Renal cortical epithelial cell (primary cell): ENCODE results near the gene UHMK1.

- RRBS: no CpG with 5 or more reads among the region's 6 CpGs
These were observed 1.4 kb downstream of the ARHGAP30 start for GRCh38 chr1:161068031-161068879.

DNA sequence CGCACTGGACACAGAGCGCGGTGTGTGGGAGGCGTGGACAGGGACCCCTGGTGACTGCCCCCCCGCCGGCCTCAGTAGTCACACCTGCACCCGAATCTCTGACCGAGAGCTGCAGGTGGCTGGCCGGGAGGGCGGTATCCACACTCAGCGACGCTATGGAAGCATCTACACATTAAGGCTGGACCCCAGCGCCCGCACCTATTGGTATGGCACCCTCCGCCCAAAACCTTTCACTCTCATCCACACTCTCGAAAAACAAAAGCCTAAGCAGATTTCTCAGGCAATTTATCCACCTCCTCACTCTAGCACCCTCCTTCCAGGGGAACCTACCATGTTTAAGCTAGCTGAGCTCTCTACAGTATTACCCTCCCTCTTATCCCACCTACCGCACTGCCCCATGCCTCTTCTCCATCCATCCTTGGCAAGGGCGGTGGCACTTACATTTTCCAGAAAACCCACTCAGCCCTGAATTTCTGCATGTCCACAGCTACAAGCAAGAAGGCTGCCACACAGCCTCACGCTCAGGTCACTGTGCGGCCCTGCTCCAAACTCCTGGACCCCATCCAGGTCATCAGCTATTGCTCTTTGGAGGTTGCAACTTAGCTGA is 801 bp downstream of the KLHDC9 start:
- RRBS: 5% methylated on average over 4 of the region's 20 CpGs

DNA sequence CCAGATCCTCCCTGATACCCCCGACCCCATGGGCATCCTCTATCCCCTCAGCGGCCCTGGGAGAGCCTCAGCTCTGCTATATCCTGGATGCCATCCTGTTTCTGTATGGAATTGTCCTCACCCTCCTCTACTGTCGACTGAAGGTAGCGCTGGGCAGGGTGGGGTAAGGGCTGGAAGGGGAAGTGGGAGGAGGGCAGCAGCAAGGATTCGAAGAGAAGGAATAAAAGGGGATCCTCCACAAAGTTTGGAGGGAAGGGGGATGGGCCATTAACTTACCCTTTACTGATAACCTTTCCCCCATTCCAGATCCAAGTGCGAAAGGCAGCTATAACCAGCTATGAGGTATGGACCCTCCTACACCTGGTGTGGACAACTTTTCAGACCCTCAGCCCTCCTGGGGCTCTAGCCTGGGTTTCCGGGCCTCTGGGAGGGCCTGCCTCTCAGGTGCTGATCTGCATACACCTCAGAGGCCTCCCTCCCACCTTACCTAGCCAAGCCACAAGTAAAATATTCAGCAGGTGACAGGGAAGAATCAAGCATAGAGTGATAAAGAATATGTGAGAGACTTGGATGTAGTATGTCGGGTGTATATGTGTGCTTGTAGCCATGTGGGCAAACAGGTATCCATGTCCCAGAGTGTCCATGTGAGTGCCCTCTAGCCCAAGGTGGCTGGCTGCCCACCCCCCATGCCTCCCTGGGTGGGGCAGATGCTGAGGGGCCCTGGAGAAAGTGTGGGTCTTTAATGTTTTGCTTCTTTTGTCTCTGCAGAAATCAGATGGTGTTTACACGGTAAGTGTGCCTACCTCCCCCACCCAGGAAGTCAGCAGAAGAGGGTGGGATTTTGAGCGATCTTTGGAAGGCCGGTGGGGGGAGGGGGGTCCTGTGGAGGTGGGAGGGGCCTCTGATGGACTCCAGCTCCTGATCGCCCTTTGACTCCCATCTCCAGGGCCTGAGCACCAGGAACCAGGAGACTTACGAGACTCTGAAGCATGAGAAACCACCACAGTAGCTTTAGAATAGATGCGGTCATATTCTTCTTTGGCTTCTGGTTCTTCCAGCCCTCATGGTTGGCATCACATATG is 3.2 kb downstream of the FCER1G start:
- RRBS: no CpG with 5 or more reads among the region's 14 CpGs

GRCh38 chr1:161315588-161316600 is 1.7 kb downstream of the SDHC start:
- RRBS: no CpG with 5 or more reads among the region's 22 CpGs

DNA sequence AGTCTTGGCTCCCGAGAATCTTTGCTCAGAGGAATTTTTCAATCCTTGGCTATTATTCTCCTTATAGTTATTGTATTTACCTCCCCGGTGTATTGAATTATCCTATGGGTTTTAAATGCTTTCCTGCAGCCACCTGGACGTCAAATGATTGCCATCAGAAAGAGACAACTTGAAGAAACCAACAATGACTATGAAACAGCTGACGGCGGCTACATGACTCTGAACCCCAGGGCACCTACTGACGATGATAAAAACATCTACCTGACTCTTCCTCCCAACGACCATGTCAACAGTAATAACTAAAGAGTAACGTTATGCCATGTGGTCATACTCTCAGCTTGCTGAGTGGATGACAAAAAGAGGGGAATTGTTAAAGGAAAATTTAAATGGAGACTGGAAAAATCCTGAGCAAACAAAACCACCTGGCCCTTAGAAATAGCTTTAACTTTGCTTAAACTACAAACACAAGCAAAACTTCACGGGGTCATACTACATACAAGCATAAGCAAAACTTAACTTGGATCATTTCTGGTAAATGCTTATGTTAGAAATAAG is 6.4 kb upstream of the HSPA6 start:
- RRBS: no CpG with 5 or more reads among the region's 9 CpGs

- RRBS: no CpG with 5 or more reads among the region's 12 CpGs
These were observed 5.7 kb downstream of the HSPA6 start for GRCh38 chr1:161530000-161530468.

DNA sequence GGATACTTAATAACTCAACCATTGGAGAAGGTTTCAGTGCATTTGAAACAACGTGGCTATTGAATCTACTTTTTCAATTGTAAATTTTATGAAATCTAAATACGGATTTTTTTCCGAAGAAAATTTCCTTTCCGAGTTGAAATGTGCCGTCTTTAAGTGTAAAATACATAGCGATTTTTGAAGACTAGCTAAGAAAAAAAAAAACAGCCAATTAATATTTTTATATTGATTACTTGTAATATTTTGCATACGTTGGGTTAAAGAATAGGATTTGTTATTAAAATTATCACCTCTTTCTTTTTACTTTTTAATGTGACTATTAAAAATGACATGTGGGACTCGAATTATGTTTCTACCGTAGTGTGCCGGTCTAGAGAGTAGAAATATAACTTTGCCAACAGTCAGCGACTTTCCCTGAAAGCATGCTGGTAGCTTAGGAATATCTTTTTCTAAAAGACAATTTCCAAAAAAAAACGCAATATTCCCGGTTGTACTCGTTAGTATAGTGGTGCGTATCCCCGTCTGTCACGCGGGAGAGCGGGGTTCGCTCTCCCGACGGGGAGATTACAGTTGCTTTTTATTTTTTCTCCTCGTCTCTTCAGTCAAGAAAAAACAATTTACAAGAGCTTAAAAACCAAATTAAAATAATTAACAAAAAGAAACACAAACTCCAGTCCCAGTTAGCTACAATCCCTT is 7.4 kb downstream of the HSPA6 start:
- RRBS: 86% methylated on average over 1 of the region's 23 CpGs

- RRBS: 9% methylated on average over 11 of the region's 42 CpGs
These were observed 9.6 kb downstream of the FCGR3B start for GRCh38 chr1:161621192-161622025.

DNA sequence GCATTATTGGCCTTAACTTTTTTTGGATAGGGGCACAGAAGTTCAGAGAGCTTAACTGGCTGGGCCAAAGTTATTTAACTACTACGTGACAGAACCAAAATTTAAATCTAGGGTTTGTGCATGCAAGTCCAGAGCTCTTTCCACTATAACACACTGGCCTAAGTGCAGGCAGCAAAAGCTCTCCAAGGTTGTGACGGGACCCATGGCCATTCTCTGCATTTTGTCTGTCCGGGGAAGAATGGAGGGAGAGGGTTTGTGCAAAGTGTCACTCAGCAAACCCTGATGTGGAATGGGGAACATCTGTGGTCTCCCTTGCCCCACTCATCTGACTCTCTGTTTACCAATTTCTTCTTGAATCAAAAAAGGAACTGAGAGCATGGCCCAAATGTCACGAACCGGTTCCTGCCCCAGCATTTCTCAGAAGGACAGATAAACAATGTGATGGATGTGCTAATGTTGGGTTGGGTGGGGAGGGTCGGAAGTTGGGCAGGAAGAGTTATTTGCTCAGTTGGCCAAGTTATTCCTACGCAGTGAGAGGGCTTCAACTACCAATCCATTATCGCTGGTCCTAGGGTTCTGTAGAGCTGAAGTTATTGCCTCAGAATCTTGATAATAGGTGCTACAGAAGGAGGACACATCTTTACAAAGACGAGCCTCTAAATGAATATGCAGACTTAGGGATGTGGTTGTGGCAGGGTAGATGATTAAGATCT is 9.7 kb upstream of the DUSP12 start:
- RRBS: no CpG with 5 or more reads among the region's 9 CpGs

DNA sequence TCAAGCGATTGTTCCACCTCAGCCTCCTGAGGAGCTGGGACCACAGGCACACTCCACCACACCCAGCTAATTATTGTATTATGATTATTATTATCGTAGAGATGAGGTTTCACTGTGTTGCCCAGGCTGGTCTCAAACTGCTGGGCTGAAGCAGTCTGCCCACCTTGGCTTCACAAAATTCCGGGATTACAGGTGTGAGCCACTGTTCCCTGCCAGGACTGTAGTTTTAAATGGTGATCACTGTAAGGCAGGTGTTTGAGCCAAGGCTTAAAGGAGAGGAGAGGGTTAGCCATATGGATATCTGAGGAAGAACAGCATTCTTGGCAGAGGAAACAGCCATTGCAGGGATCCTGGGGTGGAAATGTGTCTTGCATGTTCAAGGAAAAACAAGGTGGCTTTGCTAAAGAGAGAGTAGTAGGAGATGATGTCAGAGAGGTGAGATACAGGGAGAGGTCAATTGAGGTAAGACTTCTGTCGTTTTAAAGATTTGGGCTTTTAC is 73.4 kb downstream of the ATF6 start:
- RRBS: no CpG with 5 or more reads among the region's 4 CpGs

GRCh38 chr1:161934184-161934473 is 89.5 kb downstream of the OLFML2B start:
- RRBS: no CpG with 5 or more reads among the region's 2 CpGs

DNA sequence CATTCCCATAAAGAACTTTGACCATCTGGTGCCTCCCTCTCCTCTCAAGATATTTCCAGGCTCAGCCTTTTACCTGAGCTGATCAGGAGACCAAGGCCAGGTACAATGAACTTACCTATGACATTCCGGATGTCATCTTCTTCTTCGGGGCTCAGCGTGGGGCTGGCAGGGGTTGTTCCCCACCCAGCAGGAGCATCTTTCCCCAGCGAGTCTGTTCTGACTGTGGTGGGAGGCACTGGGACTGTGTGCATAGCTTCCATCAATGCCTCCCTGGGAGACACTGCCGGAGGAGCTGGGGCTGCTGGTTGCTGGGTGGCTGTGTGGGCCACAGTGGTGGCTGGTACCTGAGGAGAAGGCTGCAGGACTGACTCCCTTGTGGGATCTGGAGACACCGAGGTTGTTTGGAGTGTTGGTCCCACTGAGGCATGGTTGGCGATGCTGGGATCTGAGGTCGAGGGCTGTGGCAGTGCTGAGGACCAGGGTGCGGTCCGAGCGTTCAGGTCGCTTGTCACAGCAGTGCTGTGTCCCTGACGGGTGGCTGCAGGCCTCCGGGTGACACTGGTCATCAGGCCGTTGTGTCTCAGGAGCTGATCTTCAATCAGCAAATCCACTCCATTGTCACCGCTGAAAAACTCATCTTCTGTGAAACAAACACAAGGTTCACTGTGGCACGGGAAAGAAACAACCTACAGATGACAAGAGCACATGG is 25.8 kb downstream of the OLFML2B start:
- RRBS: no CpG with 5 or more reads among the region's 17 CpGs

DNA sequence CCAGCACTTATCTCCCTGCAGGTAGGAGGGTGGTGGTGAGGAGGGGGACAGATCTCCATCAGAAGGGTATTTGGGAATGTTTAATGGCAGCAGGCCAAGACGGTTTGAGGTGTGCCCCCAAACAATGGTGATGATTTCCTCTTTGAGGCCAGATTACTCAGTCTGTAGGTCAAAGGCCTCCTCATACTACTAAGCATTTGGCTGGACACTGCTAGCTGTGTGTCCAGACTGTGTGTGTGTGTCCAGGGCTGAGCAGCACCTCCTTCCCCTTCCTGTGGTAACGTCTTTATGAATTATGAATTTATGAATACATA is 19.1 kb downstream of the NOS1AP start:
- RRBS: no CpG with 5 or more reads among the region's 2 CpGs

GRCh38 chr1:162497464-162497930 is at the start of gene UHMK1:
TSS of gene UHMK1 (plus strand) at chr1:162497818.
- RRBS: 1% methylated on average over 6 of the region's 20 CpGs

DNA sequence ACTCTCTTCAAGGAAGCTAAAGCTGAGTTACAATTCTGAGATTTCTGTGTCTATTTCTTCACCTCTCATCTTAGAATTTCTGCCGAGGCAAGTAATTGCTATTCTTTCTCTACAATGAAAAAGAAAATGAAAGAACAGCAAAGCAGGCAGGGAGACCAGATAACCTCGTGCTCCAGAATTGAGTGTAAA is 5.6 kb upstream of the DDR2 start:
- RRBS: no CpG with 5 or more reads among the region's 2 CpGs

- RRBS: no CpG with 5 or more reads among the region's 6 CpGs
These were observed 46.2 kb downstream of the DDR2 start for GRCh38 chr1:162678355-162679020.

DNA sequence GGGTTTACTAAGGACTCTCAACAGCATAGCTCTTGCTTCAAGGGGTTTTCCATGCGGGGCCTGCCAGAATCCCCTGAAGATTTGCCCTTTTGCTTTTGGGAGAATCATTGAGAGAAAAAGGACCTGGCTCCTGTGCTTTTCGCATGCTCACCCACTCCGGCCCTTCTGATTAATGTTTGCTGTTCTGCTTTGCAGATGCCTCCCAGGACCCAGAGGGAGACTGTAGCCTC is 72.5 kb downstream of the DDR2 start:
- RRBS: no CpG with 5 or more reads among the region's 3 CpGs

- RRBS: no CpG with 5 or more reads among the region's 1 CpG
These were observed 48.7 kb upstream of the HSD17B7 start for GRCh38 chr1:162741819-162742166.

DNA sequence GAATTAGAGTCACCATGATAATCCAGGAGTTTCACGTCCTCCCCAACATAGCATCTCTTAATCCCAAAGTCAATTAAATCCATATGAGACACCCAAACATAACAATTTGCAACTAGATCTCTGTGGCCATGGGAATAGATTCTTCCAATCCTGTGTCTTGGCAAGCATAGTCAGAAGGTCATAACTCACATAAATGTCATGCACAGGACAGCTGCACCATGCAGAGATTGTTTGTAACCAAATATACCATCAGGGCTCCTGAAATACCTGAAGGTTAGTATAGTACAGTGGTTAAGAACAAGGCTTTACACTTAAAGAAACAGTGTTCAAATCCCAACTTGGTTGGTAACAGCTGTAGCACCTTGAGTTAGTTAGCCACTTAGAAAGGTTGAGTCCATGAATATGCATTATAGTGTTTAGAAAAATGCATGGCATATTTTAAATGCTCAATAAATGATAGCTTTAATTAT is 82.6 kb upstream of the CCDC190 start:
- RRBS: no CpG with 5 or more reads among the region's 1 CpG

- RRBS: no CpG with 5 or more reads among the region's 3 CpGs
These were observed 36.0 kb downstream of the RGS5 start for GRCh38 chr1:163166688-163167057.